Rectum (tissue), 1 donor: ENCODE data around the genes PIERCE1 and CAMSAP1.

DNA sequence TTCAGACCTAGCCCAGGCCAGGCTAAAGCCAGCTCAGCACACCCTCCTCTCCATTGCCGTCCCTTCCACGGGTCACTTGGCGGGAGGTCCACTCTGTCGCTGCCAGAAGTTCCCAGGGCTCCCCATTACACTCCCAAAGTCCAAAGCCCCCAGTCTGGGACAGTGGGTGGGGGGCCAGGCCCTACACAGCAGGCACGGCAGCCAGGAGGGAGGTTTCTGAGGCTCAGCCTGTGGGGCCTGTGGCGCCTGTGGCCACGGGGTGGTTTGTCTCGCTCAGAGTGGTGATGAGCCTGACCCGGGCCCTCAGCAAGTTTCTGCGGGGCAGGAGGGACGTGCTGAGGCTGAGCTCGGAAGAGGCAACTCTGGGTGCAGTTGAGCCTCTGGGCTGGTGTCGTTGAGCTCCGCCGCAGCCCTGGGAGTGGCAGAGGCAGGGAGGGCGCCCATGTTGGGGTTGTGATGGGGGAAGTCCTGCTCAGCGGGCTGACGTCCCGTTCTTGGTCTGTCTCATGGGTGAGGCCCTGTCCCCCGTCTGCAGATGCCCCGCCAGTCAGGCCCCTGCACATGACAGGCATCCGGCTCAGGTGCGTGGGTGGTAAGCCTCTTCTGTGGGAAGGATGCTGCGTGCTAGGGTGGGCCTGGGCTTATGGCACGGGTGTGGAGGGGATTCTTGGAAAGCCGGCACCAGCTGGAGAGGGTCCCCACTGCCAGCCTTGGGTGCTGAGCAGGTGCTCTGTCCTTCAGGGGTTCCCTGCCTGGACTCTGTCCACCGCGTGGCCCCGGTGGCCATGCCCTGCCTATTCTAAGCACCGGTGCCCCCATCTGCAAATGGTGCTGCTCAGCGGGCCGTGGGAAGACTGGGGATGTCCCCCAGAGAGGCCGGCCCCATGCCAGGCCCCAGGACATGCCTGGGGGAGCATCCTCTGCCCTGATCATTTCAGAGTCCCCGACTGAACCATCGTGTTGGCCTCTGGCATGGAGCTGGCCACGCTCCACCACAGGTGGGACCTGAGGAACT, 64.3 kb downstream of the RXRA start:
- PRO-cap: no peak

DNA sequence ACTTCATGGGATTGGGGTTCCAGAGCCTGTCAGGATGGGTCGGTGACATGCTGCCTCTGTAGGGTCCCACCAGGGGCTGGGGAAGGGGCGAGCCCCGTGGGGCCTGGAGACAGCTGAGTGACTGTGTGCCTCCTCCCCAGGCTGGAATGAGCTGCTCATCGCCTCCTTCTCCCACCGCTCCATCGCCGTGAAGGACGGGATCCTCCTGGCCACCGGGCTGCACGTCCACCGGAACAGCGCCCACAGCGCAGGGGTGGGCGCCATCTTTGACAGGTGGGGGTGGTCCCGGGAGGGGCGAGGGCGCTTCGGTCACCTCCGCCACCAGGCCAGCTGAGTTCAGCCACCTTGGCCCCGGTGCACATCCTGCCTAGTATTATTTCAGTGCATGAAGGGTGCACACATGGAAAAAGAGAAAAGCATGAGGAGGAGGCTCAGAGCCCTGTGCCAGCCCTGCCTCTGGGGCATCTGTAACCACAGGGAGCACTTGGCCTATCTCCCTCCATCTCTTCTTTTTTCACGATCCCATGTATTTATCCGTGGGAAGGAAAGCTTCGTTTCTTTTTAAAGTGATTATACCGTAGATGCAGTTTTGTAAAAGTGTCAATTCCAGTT, 102.8 kb downstream of the RXRA start:
- PRO-cap: no peak

GRCh38 chr9:134431629-134432164, 105.4 kb downstream of the RXRA start:
- PRO-cap: no peak

DNA sequence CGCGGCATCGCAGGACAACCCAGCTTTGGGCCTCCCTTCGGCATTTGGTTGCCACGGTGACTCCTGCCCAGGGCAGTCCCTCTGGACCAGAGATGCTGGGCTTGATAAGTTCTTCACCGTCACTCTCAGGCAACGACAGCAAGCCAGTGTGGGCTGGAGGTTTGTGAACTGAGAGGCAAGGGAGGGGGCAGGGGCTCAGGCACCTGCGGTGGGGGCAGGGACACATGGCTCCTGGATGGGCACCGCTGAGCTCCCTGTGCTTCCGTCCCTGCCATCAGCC, 116.3 kb downstream of the RXRA start:
- PRO-cap: no peak

DNA sequence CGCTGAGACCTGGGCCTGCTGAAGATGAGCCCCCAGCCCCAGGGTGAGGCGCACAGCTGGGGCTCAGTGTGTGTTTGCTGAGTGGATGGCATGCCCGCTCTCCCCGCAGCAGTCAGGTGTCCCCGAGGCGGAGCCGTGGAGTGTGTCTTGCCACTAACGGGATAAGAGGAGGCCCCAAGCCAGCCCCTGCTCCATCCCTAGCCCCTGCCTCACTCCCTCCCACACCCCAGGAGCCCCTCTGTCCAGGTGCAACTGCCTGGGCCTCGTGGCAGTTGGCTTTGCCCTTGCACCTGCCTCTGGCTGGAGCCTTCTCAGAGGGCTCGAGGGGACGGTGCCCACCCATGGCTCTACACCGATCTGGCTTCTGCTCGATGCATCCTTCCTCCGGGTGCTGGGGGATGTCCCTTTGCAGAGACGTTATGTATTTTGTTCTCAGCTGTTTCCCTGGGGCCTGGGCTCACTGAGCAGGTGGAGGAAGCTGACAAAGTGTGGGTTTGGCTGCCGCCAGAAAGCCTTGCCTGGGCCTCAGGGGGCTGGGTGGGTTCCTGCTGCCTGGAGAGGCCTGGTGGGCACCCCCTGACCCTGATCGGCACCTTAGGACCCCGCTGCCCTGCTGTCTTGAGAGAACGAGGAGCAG, 148.6 kb downstream of the RXRA start:
- PRO-cap: no peak

- PRO-cap: unidirectional peak, plus-strand start at chr9:134649080
Measured at GRCh38 chr9:134648822-134649831, 7.5 kb downstream of the COL5A1 start.

DNA sequence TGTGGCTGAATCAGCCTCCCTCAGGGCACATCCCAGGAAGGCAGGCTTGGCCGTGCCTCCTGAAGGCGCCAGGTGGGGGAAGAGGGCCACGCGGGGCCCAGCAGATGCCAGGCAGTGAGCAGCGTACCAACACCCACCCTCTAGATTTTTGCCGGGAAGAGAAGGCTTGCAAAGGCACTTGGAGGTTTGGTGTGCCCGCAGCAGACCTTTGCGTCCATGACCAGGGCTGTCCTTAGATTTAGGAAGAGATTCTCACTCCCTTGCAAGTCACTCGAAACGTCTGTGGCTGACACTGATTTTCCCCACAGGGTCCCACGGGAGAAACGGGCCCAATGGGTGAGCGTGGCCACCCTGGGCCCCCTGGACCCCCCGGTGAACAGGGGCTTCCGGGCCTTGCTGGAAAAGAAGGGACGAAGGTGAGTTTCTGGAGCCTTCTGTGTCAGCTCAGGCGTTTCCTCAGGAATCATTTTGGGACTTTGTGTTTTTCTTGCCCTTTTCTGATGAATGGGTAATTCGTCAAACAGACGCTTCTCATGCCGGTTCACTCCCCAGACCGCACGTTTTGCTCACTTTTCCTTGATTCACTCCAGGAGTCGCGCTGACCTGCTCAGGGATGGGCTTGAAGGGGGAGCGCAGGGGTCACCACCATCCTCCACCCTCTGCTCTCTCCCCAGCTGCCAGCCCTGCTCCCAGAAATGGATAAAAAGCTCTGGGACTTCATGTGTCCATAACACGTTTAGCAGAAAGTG, 77.9 kb upstream of the FCN2 start:
- PRO-cap: no peak

GRCh38 chr9:135009814-135010449, 77.5 kb upstream of the OLFM1 start:
- PRO-cap: no peak

DNA sequence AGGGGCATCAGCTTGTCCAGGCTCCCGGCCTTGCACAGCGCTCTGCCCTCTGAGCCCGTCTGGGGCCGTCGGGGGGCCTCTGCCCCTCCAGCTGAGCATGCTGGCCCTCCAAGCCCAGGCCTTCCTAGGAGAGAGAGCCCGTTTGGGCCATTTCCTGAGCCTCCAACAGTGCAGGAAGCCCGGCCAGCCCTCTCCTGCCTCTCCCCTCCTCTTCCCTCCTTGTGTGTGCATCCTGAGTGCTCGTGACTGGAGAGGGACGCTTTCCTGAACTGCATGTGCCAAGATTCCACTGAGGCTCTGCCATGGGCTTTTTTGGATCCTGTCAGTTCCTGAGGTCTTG, 15.5 kb downstream of the OLFM1 start:
- PRO-cap: no peak

DNA sequence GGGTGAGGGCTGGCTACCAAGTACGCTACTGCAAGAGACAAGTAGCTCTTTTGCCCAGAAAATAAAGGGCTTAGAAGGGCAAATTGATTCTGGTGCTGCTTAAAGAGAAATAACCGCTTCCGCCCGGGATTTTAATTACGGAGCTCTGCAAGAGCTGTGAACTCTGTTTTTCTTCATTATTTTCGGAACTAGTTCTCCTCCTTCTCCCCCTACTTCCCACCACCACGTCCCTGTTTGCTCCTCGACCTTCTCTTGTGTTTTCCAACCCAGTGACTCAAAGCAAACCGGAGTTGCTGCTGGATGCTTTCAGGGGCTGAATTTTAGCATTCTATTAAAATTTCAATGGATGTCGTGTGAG, 139.7 kb upstream of the PPP1R26 start:
- PRO-cap: no peak

DNA sequence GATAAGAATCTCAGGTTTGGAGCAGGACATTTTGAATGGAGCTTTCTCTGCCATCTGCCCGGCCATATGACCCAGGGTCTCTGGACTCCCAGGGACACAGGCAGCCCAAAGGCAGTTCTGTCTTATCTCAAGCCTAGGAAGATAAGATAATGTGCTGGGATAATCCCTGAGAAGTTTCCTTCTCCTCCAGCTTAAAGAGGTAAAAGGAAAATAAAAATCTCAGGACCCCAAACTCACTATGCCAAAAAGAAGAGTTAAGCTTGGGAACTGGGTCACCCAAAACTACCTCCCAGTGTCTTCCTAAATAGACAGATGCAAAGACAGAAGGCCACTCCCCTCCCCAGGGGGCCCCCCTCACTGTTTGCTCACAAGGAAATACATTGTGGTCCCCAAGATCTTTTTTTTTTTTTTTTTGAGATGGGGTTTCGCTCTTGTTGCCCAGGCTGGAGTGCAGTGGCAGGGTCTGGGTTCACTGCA, 10.2 kb upstream of the PPP1R26 start:
- PRO-cap: no peak

DNA sequence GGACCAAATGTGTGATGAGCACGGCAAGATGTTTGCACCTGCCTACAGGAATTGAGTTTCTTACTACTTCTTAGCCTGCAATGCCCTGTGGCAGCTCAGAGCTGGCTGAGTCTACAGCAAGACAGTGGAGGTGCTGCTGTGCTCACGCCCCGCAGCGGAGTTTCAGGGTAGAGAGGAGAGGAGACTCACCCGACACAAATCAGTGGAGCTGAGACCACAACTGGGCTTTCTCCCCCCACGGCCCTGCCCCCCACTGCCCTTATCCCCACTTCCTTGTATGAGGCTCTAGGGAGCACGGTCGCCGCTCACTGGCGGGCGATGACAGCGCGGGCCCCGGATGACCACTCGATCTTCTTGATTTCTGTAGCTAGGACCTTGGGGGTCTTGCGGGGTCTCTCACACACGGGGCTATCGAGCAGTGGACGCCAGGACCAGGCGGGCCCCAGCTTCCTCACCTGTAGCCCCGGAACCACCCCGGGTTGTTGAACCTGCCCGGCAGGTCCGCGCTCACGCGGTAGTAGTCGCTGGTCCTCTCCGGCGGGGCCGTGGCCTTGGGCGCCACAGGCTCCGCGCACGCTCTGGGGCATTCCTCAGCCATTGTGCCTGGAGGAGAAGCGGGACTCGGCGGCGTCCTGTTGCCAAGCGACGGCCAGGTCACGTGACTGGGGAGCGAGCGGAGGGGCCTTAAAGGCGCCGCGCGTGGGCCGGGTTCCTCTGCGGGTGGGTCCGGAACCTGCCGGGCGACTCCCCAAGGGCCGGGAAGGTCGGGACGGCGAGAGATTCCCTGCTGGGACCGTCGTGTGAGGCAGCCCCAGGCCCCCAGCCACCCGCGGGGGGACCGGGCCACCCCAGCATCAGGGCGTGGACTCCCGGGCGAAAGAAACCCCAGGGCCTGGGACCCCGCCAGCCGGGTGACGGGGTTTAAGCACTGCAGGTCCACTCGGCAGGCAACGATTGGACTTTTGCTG, at the start of gene PIERCE1:
Gene PIERCE1, minus strand, starts transcription at position 616 of the 968 bp plus-strand sequence.
- PRO-cap: bidirectional peak, plus-strand start at position 687 of the sequence, minus-strand start at position 580 of the sequence

DNA sequence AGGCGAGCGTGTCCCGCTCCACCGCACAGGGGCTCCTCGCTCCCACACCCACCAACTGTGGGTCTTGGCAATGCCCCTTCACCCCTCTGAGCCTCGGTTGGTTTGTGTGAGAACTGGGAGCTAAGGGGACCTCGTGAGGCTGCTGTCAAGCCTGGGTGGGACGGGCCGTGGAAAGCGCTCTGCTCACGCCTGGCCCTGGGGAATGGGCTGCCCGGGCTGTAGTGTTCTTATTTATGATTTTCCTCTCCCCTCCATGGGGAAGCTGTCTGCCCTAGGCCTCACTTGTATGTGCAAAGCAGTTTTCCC, 7.1 kb downstream of the MRPS2 start:
- PRO-cap: no peak

- PRO-cap: no peak
Measured at GRCh38 chr9:135701618-135701956, 398 bp upstream of the KCNT1 start.

GRCh38 chr9:135822689-135823215, 84.6 kb downstream of the CAMSAP1 start:
- PRO-cap: no peak

- PRO-cap: no peak
Measured at GRCh38 chr9:135902898-135903341, 4.4 kb downstream of the CAMSAP1 start.

GRCh38 chr9:135906983-135907705, at the start of gene CAMSAP1:
TSS of gene CAMSAP1 (minus strand) at chr9:135907546.
- PRO-cap: bidirectional peak, plus-strand start at chr9:135907346, minus-strand start at chr9:135907345; bidirectional peak, plus-strand start at chr9:135907852, minus-strand start at chr9:135907523

- PRO-cap: no peak
Measured at GRCh38 chr9:135932540-135933396, 25.4 kb upstream of the CAMSAP1 start.

DNA sequence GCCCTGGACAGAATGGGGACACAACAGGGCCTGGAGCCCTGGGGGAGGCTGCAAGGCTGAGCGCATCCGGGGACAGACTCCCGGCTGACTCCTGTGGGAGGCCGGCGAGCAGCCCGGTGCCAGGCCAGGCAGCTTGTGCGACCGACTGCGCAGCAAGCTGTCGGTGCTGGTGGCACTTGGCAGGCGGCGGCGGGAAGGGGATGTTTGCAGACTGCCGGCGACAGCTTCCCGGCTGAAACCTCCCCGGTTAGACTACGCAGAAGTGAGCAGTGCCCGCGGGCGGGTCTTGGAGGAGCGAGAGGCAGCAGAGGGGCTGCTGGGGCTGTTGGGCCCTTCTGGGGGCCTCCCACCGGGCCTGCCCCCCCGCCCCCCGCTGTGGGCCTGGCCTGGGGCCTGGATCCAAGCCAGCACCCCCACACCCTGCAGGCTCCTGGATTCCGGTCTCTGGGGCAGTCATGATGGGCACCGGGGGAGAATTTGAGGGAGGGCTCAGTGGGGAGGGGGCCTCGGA, 28.8 kb upstream of the UBAC1 start:
- PRO-cap: no peak

GRCh38 chr9:136106965-136107497, 11.6 kb downstream of the TMEM250 start:
- PRO-cap: unidirectional peak, plus-strand start at chr9:136107257